ENCODE data around the gene NEDD4L.

- PRO-cap: no peak
CAGE:
- cytosol, long polyA minus RNA: no peak
- cytosol, long polyA plus RNA: no peak
- long polyA plus RNA: no peak
- nucleus, long polyA minus RNA: no peak
- nucleus, long polyA plus RNA: no peak
Measured at GRCh38 chr18:54873917-54874320, 45.6 kb downstream of the RAB27B start.

GRCh38 chr18:55187567-55188044 lies 228.3 kb upstream of the CCDC68 start:
- PRO-cap: no peak
CAGE:
- cytosol, long polyA minus RNA: no peak
- cytosol, long polyA plus RNA: no peak
- long polyA plus RNA: no peak
- nucleus, long polyA minus RNA: no peak
- nucleus, long polyA plus RNA: no peak

GRCh38 chr18:55322106-55323056 lies 265.6 kb downstream of the TCF4 start:
- PRO-cap: bidirectional peak, plus-strand start at chr18:55322522, minus-strand start at chr18:55322346
CAGE:
- cytosol, long polyA minus RNA: no peak
- cytosol, long polyA plus RNA: no peak
- long polyA plus RNA: start-site peak on the minus strand at chr18:55322143-55322462, 96 and 123 reads in 2 replicates
- nucleus, long polyA minus RNA: start-site peak on the plus strand at chr18:55322500-55322548, 15 reads
- nucleus, long polyA plus RNA: no peak

DNA sequence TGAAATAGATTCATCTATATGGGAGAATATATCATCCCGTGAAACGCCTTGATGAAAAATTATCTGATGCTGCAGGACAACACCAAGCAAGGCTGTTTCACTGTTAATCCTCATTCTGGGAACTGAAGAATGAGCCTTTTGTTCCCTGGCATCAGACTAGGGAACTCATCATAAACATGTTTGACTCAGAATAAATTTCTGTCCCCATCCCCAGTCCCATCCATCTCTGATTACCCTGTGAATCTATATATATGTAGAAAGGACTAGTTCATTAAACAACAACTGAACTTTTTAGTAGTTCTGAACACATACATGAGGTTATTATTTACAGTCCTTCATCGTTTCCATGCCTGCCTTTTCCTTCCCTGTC lies 179.8 kb downstream of the TCF4 start:
- PRO-cap: no peak
CAGE:
- cytosol, long polyA minus RNA: no peak
- cytosol, long polyA plus RNA: no peak
- long polyA plus RNA: no peak
- nucleus, long polyA minus RNA: no peak
- nucleus, long polyA plus RNA: no peak

DNA sequence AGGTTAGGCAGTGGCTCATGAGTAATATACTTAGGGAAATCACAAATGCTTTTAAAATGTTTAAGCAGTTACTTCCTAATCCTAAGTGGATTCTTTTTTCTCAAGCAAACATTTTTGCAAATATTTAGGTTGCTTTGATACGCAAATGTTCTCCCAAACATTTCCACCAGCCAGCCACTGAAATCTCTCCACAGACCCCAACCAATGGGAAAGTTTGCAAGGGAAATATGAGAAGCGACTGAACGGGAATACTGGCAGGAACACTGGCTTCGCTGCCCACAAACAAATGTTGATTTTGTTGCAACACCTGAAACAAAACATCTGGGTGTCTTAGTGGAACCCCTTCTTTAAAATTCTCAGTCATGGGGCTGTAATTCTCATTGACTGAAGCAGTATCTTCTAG lies 168.4 kb downstream of the TCF4 start:
- PRO-cap: no peak
CAGE:
- cytosol, long polyA minus RNA: no peak
- cytosol, long polyA plus RNA: no peak
- long polyA plus RNA: no peak
- nucleus, long polyA minus RNA: no peak
- nucleus, long polyA plus RNA: no peak

- PRO-cap: bidirectional peak, plus-strand start at chr18:55479916, minus-strand start at chr18:55479753
CAGE:
- cytosol, long polyA minus RNA: no peak
- cytosol, long polyA plus RNA: no peak
- long polyA plus RNA: no peak
- nucleus, long polyA minus RNA: no peak
- nucleus, long polyA plus RNA: no peak
Measured at GRCh38 chr18:55479441-55480196, 108.4 kb downstream of the TCF4 start.

DNA sequence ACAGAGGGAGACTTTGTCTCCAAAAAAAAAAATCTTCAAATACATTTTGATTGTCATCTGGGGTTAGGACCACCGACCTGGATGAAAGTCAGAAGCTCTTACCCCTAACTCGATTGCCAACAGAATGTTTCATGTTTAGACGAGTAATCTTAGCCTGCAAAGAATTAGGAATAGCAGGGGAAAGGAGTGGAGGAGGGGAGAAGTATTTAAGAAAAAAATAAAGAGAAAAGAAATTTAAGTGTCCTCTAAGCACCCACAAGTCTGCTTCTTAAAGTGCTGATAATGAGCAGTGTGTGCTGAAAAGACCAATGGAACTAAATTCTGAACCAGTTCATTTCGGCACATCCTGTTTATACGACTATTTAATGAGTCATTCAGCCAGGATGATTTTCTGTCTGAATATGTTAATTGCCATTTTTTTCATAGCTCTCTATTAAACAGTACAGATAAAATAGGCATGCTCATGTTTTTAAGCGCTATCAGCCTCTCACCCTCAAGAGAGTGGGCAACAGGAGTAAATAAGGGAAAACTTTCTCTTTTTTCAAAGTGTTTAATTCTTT lies 87.8 kb downstream of the TCF4 start:
- PRO-cap: bidirectional peak, plus-strand start at position 433 of the sequence, minus-strand start at position 323 of the sequence
CAGE:
- cytosol, long polyA minus RNA: no peak
- cytosol, long polyA plus RNA: no peak
- long polyA plus RNA: no peak
- nucleus, long polyA minus RNA: no peak
- nucleus, long polyA plus RNA: no peak

DNA sequence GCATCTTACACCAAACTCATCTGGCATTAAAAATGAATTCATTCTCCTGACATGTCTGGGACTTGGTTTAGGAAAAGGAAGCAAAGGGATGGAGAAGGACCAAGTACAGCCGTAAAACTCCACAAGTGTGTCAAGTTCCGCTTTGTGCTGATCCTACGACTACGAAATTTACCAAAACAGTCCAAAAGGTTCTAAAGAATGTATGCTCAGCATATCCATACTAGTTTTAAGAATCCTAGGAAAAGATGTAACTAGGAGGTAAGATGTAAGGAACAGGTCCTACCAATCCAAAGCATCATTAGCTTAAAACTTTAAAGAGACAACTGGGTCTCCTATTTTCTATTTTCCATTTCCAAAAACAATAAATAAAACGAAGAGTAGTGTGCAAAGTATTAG lies 1.7 kb downstream of the TCF4 start:
- PRO-cap: no peak
CAGE:
- cytosol, long polyA minus RNA: no peak
- cytosol, long polyA plus RNA: no peak
- long polyA plus RNA: no peak
- nucleus, long polyA minus RNA: no peak
- nucleus, long polyA plus RNA: no peak

GRCh38 chr18:55732360-55732880 lies 144.4 kb upstream of the TCF4 start:
- PRO-cap: no peak
CAGE:
- cytosol, long polyA minus RNA: no peak
- cytosol, long polyA plus RNA: no peak
- long polyA plus RNA: no peak
- nucleus, long polyA minus RNA: no peak
- nucleus, long polyA plus RNA: no peak

- PRO-cap: bidirectional peak, plus-strand start at chr18:55780452, minus-strand start at chr18:55780335; unidirectional peak, minus-strand start at chr18:55780639
CAGE:
- cytosol, long polyA minus RNA: no peak
- cytosol, long polyA plus RNA: no peak
- long polyA plus RNA: no peak
- nucleus, long polyA minus RNA: start-site peak on the minus strand at chr18:55780315-55780408, 11 reads
- nucleus, long polyA plus RNA: no peak
Measured at GRCh38 chr18:55780064-55781274, 192.5 kb upstream of the TCF4 start.

DNA sequence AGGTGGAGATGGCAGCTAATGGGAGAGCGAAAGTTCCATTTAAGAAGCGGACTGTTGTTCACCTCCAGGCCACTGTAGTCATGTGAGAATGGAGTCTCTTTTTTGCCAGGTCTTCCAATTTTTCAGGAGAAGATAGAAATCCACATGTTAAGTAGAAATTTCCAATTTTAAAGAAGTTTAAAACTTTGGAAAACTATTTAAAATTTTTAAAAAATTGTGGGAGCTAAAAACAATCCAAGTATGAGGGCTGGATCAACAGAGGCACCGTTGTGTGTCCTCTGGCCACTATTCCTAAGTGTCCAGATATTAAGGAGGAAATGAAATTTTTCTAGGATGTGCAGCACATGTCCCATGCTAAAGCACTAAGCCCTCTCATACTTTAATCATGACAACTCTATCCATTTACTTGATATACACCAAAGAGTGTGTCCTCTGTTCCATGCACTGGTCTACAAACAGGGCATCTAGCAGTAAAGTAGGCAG lies 260.4 kb upstream of the TCF4 start:
- PRO-cap: no peak
CAGE:
- cytosol, long polyA minus RNA: no peak
- cytosol, long polyA plus RNA: no peak
- long polyA plus RNA: no peak
- nucleus, long polyA minus RNA: no peak
- nucleus, long polyA plus RNA: no peak

GRCh38 chr18:56637135-56637579 lies 1.2 kb downstream of the TXNL1 start:
- PRO-cap: unidirectional peak, plus-strand start at chr18:56637437
CAGE:
- cytosol, long polyA minus RNA: no peak
- cytosol, long polyA plus RNA: no peak
- long polyA plus RNA: no peak
- nucleus, long polyA minus RNA: no peak
- nucleus, long polyA plus RNA: no peak

DNA sequence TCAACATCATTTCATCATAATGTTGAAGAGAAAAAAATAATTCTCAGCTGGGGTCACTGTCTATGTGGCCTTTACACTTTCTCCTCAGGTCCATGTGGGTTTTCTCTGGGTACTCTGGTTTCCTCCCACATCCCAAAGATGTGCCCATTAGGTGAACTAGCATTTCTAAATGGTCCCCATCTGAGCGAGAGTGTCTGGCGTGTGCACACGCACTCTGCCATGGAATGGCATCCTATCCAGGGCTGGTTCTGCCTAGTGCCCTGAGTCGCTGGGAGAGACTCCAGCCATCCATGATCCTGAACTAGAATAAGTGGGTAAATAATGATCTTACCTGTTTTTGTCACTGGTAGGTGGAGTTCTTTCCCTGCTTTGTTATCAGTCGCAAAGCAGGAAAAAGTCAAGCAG lies 205.2 kb upstream of the BOD1L2 start:
- PRO-cap: no peak
CAGE:
- cytosol, long polyA minus RNA: no peak
- cytosol, long polyA plus RNA: no peak
- long polyA plus RNA: no peak
- nucleus, long polyA minus RNA: no peak
- nucleus, long polyA plus RNA: no peak

DNA sequence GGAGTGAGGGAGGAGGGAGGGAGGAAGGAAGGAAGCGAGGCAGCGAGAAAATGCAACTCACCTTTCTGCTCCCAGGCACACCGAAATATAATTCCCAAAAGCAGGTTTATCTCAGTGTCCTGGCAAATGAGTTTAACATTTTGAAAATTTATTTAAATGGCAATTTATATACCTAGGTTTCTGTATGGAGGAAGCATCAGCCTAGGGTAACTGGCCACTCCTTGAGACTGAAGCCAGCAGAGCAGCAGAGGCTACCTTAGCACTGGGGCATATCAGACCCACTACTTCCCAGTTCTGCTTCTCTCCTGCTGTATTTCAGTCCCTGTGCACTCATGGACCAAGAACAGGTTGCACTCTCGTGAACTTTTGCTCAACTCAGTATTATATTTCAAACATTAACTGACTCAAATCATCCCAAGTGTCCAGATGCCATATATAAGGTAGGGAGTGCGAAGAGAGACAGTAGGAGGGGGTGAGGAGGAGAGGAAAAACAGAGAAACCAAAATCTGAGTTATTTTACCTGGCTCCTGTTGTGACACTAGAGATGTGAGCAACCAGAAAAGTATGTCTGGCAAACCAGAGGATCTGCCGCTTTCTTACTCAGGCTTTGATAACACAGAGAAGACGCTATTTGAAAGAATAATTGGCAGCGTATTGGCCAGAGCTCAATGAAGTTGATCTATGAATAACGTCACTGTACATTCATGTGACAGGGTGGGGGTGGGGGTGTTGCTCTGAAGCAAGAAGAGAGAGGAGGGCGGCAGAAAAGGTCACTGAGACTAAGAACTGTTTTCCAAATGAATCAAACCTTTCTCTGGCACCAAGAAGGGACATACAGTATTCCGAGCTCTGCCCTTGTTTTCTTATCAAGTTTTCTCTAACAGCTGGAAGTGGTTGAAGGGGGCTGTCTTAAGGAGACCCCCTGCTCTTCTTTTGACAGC lies 1.9 kb upstream of the ONECUT2 start:
- PRO-cap: no peak
CAGE:
- cytosol, long polyA minus RNA: no peak
- cytosol, long polyA plus RNA: no peak
- long polyA plus RNA: no peak
- nucleus, long polyA minus RNA: no peak
- nucleus, long polyA plus RNA: no peak

DNA sequence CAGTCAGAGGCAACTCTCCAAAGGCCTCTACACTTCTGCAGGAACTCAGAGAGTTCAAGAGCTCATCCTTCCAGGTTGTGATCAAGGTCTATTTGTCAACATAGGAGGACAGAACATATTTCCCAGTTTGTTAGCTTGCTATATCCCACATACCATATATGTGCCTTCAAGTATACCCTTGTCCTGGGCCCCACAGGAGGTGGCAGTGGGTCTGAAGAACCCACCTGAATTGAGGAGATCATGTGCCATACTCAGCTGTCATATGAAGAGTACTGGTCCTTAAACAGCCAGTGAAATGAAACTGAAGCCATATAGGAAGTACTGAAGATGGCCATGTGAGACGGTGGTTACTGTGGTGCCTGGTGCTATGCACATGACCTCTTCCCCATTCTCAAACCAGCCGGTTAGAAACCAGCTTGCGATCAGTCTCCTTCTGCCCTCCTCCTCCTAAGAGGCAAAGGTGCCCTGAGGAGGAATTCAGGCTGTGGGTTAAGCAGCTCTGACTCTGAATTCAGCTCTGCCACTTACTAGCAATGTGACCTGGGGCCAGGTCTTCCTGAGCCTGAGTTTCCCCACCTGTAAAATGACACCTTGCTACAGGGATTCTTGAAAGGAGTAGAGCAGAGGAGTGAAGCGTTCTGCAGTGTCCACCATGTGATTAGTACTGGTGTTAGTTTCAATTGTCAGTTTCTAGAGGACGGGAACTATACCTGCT lies 5.3 kb downstream of the FECH start:
- PRO-cap: no peak
CAGE:
- cytosol, long polyA minus RNA: no peak
- cytosol, long polyA plus RNA: no peak
- long polyA plus RNA: no peak
- nucleus, long polyA minus RNA: no peak
- nucleus, long polyA plus RNA: no peak

- PRO-cap: bidirectional peak, plus-strand start at chr18:57627812, minus-strand start at chr18:57627654
CAGE:
- cytosol, long polyA minus RNA: no peak
- cytosol, long polyA plus RNA: no peak
- long polyA plus RNA: no peak
- nucleus, long polyA minus RNA: no peak
- nucleus, long polyA plus RNA: no peak
Measured at GRCh38 chr18:57627434-57627993, 5.9 kb upstream of the NARS1 start.

GRCh38 chr18:57792796-57793396 lies 10.2 kb downstream of the ATP8B1 start:
- PRO-cap: bidirectional peak, plus-strand start at chr18:57793091, minus-strand start at chr18:57792950
CAGE:
- cytosol, long polyA minus RNA: no peak
- cytosol, long polyA plus RNA: no peak
- long polyA plus RNA: no peak
- nucleus, long polyA minus RNA: no peak
- nucleus, long polyA plus RNA: no peak

- PRO-cap: no peak
CAGE:
- cytosol, long polyA minus RNA: no peak
- cytosol, long polyA plus RNA: no peak
- long polyA plus RNA: no peak
- nucleus, long polyA minus RNA: no peak
- nucleus, long polyA plus RNA: no peak
Measured at GRCh38 chr18:57801060-57801631, 2.0 kb downstream of the ATP8B1 start.

- PRO-cap: bidirectional peak, plus-strand start at chr18:58044211, minus-strand start at chr18:58044032
CAGE:
- cytosol, long polyA minus RNA: no peak
- cytosol, long polyA plus RNA: start-site peak on the plus strand at chr18:58044025-58044383, 7 and 25 reads in 2 replicates
- long polyA plus RNA: start-site peak on the plus strand at chr18:58044177-58044590, 41 and 22 reads in 2 replicates
- nucleus, long polyA minus RNA: start-site peak on the plus strand at chr18:58044149-58044529, 55 reads
- nucleus, long polyA plus RNA: no peak
Measured at GRCh38 chr18:58044184-58044944, at the start of gene NEDD4L. Gene NEDD4L, plus strand, starts transcription at chr18:58044226.

- PRO-cap: no peak
CAGE:
- cytosol, long polyA minus RNA: no peak
- cytosol, long polyA plus RNA: no peak
- long polyA plus RNA: no peak
- nucleus, long polyA minus RNA: no peak
- nucleus, long polyA plus RNA: no peak
Measured at GRCh38 chr18:58149167-58149773, 105.2 kb downstream of the NEDD4L start.

All from endothelial cell of umbilical vein (primary cell).